Gastroesophageal sphincter (tissue), 4 donors: ENCODE measurements around the gene ATP6V1E1.

GRCh38 chr22:11824920-11825531 lies 3703.0 kb upstream of the OR11H1 start:
- PRO-cap, result no peak
- RAMPAGE, long total RNA, 4 experiments, result no peak in any of the 4 experiments

DNA sequence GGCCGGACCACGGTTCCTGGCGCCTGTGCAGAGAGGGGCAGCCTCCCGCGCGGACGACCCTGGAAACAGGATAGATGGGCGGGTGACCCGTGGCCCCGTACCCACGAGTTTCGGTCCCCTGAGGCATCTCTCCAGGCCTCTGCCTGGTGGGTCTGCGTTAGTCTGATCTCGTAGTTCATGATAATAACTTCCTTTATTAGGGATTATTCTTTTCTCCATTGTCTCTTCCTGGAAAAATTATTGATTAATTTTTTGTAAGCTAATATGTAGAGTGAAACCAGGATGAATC lies 2925.4 kb upstream of the OR11H1 start:
- PRO-cap, result no peak
- RAMPAGE, long total RNA, 4 experiments, result no peak in any of the 4 experiments

DNA sequence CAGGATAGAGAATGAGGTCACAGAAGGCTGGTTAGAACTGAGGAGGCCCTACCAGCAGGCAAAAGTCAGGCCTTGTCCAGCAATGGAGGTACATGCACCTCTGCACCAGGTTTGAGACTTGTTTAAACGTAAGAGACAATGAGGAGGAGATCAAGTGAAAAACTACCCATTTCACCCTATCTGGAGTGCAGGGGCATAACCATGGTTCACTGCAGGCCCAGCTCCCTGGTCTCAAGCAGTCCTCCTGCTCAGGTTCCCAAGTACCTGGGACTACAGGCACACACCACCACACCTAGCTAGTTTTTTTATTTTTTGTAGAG lies 217 bp upstream of the CCT8L2 start:
- PRO-cap, result no peak
- RAMPAGE, long total RNA, 4 experiments, result no peak in any of the 4 experiments

- PRO-cap, result no peak
- RAMPAGE, long total RNA, 4 experiments, result no peak in any of the 4 experiments
Measured at GRCh38 chr22:17117843-17118338, 3.3 kb downstream of the TMEM121B start.

DNA sequence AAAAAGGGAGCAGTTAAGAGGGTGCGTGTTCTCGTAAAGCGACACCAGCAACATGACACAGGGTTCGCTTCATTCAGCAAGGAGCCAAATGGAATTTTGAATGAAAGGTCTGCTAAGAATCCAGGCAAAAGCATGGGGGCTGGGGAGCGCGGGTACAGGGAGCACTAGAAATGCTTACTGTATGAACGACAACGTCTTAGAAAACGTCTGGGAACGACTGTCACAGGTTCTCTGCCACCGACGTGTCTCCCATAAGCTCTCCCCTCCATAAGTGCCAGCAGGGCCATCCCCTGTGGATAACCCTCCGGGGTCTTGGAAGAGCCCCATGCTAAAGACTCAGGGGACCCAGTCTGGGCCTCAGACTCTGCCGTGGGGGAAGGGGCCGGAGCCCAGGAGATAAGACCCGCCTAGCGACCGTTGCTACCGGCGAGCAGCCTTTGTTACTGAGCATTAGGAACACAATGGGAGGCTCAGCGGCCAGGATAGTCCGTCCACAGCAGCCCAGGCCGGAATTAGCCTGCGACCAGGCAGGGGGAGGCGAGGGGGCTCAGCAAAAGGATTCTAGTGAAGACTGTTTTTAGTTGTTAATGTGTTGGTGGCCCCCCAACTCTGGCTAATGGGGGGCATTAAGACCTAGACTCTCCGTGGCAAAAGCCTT lies 20.7 kb downstream of the ADA2 start:
- PRO-cap, result unidirectional peak, plus-strand start at position 456 of the sequence
- RAMPAGE, long total RNA, 4 experiments, result no peak in any of the 4 experiments

DNA sequence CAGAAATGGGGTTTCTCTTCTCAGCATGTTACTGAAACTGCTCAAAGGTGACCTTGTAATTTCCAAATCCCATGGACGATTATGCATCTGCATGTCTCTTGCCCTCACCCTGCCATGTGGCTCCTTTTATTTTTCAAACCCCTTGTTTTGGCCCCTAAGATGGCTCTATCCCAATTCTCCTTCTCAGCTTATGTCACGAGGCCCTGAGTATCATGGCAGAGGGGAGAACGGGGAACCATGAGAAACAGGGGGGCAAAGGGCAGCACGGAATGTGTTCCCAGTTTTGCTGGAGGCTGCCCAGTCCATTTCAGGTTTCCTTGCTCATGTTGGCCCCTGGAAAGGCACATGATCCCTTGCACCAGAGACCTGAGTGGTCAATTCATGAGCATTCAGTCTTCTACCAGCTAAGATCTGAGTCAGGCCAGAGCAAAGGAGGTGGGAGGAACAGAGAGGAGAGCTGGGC lies 16.1 kb downstream of the ADA2 start:
- PRO-cap, result no peak
- RAMPAGE, long total RNA, 4 experiments, result no peak in any of the 4 experiments

- PRO-cap, result no peak
- RAMPAGE, long total RNA, 4 experiments, result no peak in any of the 4 experiments
Measured at GRCh38 chr22:17472234-17472568, 91.1 kb upstream of the SLC25A18 start.

DNA sequence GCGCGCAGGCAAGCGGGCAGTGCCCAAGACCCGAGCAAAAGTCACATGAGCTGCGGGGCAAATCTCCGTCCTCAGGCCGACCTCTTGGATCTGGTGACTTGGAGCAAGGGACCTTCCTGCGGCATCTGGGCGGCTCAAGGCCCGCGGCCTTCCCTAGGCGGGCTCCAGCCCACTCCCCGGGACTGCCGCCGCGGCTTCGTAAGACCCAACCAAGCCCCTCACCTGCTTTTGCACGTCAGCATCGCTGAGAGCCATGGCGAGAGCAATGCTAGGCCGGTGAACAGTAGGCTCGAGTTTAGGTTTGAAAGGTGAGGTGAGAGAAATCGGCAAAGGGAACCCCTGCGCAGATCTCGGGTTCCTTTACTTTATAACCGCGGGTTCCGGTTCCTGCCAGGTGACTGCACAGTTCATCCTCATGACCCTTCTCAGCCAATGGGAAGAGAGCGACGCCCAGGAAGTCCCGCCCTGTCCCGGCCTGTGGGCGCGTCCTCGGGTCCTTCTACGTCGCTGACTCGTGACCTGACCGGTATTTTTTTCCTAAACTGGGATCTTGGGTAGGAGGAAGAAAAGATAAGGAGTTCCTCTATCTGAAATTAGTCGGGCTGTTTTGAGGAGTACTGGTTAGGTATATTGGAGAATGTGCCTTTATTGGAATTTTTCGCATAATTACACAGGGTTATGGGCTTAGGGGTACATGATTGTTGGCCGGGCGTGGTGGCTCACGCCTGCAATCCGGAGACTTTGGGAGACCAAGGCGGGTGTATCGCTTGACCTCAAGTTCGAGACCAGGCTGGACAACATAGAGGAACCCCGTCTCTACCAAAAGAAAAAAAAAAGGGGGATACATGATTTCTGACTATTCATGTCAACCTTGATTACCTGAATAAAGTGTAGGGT lies at the start of gene ATP6V1E1:
ATP6V1E1 (minus strand) TSS at position 369 of the 897 bp plus-strand sequence.
- PRO-cap, result bidirectional peak, plus-strand start at position 540 of the sequence, minus-strand start at position 369 of the sequence
- RAMPAGE, long total RNA, 4 experiments, result start-site peak on the minus strand in 4 of 4 experiments, centred at positions 354 to 369 of the sequence, 256 to 1,684 reads per replicate

GRCh38 chr22:17739699-17740216 lies 34.5 kb downstream of the BID start:
- PRO-cap, result no peak
- RAMPAGE, long total RNA, 4 experiments, result no peak in any of the 4 experiments

- PRO-cap, result no peak
- RAMPAGE, long total RNA, 4 experiments, result no peak in any of the 4 experiments
Measured at GRCh38 chr22:17749112-17749432, 25.2 kb downstream of the BID start.

GRCh38 chr22:17795678-17795903 lies 21.3 kb upstream of the BID start:
- PRO-cap, result no peak
- RAMPAGE, long total RNA, 4 experiments, result no peak in any of the 4 experiments

GRCh38 chr22:17837079-17837918 lies 63.0 kb upstream of the BID start:
- PRO-cap, result unidirectional peak, minus-strand start at chr22:17837305
- RAMPAGE, long total RNA, 4 experiments, result no peak in any of the 4 experiments

DNA sequence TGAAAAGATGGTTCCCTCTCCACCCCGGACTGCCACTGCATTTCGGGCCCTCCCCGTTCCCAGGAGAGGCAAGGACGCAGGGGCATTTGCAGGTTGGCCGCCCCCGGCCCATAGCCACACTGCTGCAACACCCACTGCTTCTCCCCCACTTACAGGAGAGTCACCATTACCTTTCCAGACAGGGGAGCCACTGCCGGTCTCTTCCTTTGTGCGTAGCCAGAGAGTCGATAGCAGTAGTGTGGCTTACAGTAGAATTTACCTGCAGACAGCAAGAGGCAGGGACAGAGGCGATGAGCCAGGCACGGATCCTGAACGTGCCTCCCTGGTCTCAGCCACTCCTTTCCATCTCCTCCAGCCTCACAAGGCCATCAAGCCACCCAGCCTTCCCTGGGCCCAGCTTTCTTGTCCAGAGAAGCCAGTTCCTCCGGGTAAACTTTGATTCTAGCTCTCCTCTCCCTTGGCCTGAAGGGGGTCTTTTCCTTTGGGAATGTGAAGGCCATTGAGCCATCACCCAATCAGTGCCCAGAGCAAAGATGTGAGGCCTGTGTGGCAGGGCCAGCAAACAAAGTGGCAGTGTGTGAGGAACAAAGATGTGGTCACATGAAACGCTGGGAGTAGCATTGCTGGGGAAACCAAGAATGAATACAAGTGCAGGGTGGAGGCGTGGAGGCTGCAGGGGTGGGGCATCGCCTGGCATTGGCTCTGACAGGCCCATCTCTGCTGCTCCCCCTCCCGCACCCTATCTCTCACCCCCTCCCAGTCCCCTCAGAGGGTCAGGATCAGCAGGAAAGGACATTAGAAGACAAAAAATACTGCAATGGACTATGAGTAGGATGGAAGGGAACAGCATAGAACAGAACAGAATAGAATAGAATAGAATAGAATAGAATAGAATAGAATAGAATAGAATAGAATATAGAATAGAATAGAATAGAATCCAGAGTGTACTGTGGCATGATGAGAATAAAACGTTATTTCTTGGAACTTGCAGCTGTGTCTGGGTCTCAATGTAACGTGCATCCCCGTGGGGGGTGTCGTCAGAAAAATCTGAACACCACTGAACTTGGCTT lies 91.8 kb upstream of the BID start:
- PRO-cap, result bidirectional peak, plus-strand start at position 759 of the sequence, minus-strand start at position 443 of the sequence
- RAMPAGE, long total RNA, 4 experiments, result start-site peak on the minus strand in 1 of 4 experiments, centred at position 438 of the sequence, 18 reads per replicate

- PRO-cap, result no peak
- RAMPAGE, long total RNA, 4 experiments, result no peak in any of the 4 experiments
Measured at GRCh38 chr22:17895228-17895839, 121.1 kb upstream of the BID start.

DNA sequence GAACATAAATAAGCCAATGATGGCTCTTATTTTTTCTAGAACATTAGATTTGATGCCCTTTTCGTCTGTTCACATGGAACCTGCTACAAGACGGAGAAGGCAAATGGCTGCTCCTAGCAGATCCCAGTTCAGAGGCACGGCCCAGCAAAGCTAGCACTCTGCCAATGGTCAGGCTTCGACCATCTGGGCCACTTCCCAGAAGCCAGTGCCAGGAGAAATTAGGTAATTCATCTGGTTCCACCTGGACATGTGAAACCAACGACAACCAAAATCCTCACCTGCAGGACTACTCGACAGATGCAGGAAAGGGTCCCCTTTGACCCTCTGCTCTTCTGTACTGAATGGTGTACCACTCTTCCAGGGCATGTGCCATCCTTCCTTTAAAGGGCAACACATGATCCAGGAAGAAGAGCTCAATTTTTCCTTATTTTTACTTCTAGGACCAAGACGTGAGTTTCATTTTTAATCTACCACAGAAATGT lies 25.4 kb downstream of the MICAL3 start:
- PRO-cap, result no peak
- RAMPAGE, long total RNA, 4 experiments, result no peak in any of the 4 experiments

DNA sequence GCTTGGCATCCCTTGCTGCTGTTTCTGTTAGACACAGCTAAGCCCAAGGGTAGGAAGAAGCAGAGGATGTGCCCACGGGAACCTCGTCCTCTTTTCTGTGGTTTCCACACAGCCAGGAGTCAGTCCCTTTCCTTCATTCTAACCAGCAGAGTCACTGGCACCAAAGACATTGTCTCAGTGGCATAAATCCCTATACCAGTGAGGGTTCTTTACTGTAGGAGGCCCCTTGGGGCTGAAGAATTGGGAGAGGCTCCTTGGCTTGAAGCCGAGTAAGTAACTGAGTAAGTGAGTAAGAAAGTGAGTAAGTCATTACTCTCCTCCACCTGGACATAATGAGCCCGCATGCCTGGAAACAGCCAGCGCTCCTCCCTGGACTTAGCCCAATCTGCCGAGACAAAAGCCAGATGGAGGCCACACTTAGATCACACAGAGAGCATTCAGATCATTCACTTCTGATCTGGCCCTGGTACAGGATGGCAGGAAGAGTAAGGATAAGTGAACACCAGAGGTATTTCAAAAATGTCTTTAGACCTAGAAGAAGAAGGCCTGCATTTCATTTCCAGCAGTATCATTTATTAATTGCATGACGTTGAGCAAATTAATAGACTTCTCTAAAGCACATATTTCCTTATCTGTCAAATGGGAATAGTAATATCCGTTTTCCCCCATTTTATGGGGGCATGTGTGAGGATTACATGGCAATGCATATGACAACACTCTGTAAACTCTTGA lies 8.1 kb upstream of the MICAL3 start:
- PRO-cap, result no peak
- RAMPAGE, long total RNA, 4 experiments, result no peak in any of the 4 experiments

- PRO-cap, result no peak
- RAMPAGE, long total RNA, 4 experiments, result no peak in any of the 4 experiments
Measured at GRCh38 chr22:18033517-18034063, 9.2 kb upstream of the MICAL3 start.

- PRO-cap, result no peak
- RAMPAGE, long total RNA, 4 experiments, result no peak in any of the 4 experiments
Measured at GRCh38 chr22:18055824-18056721, 21.7 kb upstream of the PEX26 start.

GRCh38 chr22:18057480-18058104 lies 20.2 kb upstream of the PEX26 start:
- PRO-cap, result bidirectional peak, plus-strand start at chr22:18057890, minus-strand start at chr22:18057758
- RAMPAGE, long total RNA, 4 experiments, result start-site peak on the minus strand in 1 of 4 experiments, at chr22:18057642-18058041 at its widest, 9 reads per replicate

GRCh38 chr22:18083016-18083798 lies 5.4 kb downstream of the PEX26 start:
- PRO-cap, result no peak
- RAMPAGE, long total RNA, 4 experiments, result no peak in any of the 4 experiments